LHCN-M2 (cell line): ENCODE measurements around a stretch of chr6.

GRCh38 chr6:143532679-143532968 lies 21.1 kb upstream of the FUCA2 start:
- RAMPAGE, long total RNA = no peak

DNA sequence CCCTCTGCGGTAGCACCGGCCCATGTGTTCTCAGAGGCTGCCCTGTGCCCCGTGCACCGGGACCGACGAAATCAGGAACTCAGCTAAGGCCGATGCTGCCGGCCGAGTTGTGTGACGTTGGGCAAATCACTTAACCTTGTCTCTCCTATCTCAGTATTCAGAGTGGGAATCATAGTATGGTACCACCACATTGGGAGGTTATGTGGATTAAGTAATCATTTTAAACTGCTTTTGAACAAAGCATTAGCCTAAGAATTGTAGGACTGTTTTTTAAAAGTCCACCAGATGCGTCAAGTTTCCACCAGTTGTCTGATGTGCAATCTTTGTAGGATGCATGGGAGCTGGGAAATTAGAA lies 26.6 kb upstream of the FUCA2 start:
- RAMPAGE, long total RNA = no peak

- RAMPAGE, long total RNA = no peak
These were observed 50.2 kb upstream of the FUCA2 start for GRCh38 chr6:143561624-143562302.

GRCh38 chr6:143673491-143674034 lies 4.2 kb upstream of the PHACTR2 start:
- RAMPAGE, long total RNA = no peak

GRCh38 chr6:143678500-143678999 lies 785 bp downstream of the PHACTR2 start:
- RAMPAGE, long total RNA = no peak

- RAMPAGE, long total RNA = no peak
These were observed 65.7 kb downstream of the PHACTR2 start for GRCh38 chr6:143743215-143744083.

DNA sequence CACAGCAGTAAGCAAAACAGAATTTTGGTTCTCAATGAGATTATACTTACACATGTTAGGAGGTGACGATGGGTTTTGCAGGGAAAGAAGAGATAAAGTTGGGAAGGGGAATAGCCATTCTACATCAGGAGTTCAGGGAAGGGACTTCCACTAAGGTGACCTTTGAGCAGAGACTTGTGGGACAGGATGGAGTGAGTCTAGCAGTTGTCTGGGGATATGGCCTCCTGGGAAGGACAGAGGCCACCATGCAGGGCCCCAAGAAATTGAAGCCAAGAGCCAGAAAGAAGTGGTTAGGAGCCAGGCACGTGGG lies 66.6 kb downstream of the PHACTR2 start:
- RAMPAGE, long total RNA = no peak

DNA sequence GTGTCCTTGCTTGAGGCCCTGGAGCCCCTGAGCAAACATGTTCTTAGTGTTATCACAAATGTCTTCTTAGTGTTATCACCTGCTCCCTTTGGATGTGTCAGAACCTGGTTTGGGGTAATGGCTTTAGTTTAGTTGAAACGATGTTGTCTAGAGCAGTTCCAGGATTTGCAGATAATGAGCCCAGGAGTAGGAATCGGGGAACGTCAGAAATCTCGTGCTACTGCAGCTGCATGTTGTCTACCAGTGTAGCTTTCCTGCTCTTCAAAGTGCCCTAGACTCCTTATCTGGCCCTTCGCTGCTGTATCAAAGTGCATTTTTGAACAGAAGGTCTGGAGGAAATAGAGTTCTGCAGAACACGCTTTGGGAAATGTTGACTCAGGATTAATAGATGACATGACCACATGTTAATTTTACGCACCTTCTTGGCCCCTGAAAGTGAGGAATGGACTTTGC lies 69.7 kb downstream of the PHACTR2 start:
- RAMPAGE, long total RNA = no peak

DNA sequence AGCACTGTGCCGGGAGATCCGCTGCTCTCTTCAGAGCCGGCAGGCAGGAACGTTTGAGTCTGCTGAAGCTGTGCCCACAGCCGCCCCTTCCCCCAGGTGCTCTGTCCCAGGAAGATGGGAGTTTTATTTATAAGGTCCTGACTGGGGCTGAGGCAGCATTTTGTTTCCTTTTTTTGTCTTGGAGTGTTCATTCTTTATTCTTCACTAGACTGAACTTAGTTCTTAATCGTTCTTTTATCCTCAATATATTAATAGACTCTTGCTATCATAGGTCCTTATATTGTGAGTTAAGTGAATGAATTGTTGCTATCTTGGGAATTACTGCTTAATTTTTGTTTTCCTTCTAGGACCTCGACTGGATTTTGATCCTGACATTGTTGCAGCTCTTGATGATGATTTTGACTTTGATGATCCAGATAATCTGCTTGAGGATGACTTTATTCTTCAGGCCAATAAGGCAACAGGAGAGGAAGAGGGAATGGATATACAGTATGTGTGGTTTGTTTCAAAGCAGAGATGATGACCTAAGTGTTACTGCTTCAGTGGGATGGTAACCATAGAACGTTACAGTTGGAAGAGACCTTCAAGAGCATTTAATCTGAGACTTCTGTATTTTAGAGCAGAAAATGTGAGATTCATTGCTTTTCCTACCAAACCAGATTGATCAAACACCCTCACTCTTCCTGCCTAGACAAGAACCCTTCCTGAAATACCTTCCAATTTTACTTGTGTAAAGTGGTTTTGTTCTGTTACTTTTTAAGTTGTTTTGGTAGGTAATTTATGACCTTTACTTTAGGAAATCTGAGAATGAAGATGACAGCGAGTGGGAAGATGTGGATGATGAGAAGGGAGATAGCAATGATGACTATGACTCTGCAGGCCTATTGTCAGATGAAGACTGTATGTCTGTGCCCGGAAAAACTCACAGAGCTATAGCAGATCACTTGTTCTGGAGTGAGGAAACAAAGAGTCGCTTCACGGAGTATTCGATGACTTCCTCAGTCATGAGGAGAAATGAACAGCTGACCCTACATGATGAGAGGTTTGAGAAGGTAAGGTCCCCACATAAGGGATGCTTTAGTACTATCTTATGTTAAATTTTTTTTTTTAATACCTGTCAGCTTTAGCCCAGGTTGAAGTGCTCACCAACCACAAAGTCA lies 6.9 kb upstream of the ZC2HC1B start:
- RAMPAGE, long total RNA = no peak

DNA sequence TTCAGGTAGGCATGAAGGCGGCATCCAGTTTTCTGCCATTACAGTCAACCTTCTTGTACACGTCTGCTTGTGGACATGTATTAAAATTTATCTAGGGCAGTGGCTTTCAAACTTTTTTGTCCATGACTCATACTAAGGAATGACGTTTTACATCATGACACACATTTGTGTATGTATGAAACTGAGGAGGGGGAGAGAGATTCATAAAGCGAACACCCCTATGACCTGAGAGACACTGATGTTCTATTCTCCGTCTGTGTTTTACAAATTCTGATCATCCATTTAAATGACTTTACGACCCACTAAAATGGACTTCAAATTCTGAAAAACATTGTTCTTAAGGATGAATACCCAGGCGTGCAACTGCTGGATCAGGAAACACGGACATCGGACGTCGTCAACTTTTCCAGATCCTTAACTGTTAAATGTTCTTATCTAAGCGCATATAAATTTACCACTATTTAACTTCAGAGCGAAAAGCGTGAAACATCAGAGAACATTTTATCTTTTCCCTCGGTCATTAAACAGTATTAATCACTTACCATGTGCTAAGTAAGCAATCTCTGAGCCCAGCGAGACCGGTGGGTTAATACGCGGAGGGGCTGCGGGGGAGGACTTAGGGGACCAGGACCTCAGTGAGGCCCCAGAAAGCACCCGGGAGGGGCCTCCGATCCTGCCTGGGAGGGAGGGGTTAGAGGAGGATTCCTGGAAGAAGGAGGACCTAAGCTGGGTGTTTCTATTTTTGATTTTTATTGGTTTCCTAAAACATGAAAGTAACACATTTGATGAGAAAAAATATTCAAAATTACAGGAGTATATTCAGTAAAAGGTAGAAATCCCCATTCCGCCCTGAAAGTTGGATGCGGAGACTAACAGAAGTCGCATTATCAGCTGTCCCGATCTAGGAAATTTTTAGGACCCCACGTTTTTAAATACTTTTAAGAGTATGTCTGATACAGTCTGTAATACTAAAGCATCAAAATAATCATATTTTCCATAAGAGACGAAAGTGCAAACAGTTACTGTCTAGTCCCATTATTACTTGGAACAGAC lies 1.0 kb downstream of the PLAGL1 start:
- RAMPAGE, long total RNA = no peak

DNA sequence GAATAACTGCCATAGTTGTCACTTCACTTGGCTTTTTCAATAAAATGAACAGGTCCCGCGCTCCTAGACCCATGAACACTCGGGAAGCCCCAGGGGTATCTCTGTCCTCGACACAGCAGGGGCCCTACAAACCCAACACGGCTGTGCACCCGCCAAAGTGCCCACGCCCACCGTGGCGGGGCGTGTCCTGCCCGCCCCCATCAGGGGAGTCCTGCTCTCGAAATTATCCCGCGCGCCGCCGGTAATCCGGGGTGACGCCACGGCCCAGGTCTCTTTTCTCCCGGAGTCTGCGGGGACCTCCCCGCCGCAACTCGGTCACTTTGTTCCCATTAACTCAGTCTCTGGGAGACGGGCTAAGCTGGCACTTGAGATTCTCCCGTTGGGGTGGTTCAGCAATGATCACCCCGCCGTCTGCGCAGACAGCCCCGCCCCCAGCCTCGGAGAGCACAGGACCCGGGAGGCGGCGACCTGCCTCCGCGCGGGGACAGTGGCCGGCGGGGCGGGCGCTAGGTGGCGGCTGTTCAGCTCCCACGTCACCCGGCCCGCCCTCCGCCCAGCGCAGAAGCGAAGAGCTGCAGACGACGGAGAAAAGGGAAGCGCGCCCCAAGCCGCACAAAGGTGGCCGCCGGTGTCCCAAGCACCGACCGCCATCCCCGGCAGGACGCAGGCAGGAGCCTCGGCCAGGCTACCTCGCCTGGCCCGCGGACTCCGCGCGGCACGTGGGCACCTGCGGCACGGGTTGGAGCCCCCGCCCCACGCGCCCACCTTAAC lies 31.6 kb downstream of the SF3B5 start:
- RAMPAGE, long total RNA = no peak

- RAMPAGE, long total RNA = no peak
These were observed 1.6 kb downstream of the STX11 start for GRCh38 chr6:144151682-144152501.

GRCh38 chr6:144342788-144343300 lies 57.7 kb downstream of the UTRN start:
- RAMPAGE, long total RNA = no peak

- RAMPAGE, long total RNA = no peak
These were observed 150.7 kb downstream of the UTRN start for GRCh38 chr6:144435813-144436175.

DNA sequence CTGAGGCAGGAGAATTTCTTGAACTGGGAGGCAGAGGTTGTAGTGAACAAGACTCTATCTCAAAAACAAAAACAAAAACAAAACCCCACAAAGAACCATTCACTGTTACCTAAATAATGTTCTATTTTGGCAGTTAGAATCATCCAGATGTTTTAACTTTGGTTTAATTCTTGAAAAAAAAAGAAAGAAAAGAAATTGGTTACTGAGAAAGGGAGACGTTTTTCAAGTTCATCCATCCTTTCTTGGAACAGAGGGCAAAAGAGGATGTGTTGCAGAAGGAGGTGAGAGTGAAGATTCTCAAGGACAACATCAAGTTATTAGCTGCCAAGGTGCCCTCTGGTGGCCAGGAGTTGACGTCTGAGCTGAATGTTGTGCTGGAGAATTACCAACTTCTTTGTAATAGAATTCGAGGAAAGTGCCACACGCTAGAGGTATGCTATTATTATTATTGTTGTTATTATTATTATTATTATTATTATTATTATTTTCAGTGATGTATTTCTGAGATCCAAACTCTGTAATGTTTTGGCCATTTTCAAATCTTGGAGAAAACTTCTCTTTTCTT lies 196.9 kb downstream of the UTRN start:
- RAMPAGE, long total RNA = no peak

DNA sequence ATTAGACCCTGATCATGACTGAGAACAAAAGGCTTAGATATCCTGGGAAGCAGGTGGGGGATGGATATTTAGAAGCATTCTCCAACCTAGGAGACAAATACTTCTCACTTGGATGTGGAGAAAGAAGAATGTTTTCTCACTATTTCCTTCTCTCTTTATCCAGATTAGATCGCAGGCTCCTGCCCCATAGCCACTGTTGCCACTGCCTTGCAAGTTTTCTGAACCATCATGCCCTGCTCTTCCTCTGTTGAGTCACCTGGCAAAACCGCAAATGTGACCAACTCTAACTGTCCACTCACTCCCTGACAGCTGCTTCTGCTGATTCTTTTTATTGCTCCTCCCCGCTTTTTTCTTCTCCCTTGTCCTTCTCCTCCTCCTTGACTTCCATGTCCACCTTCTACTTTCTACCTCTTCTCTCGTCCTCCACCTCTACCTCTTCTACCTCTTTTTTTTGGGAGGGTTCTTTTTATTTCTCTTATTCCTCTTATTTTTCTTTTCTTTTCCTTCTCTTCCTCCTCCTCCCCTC lies 258.2 kb downstream of the UTRN start:
- RAMPAGE, long total RNA = no peak

- RAMPAGE, long total RNA = no peak
These were observed 395.5 kb downstream of the UTRN start for GRCh38 chr6:144680425-144681218.

DNA sequence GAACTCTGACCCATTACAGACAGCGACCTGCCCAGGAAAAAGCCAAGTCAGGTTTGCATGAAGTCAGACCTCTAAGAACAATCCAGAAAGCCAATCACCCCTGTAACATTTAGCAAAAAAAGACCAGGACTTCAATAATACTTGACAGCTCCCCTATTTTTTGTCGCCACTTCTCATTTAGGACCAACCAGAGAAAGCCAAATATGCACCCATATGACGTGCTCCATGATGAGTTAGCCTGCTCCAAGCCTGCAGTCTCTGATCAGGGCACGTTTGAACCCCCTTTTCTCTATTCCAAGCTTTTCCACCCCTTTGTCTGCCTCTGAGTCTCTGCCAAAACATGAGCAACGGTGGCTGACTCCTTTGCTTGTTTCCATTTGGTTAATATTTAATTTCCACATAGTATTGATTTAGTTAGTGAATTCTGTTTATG lies 636.3 kb downstream of the UTRN start:
- RAMPAGE, long total RNA = no peak

DNA sequence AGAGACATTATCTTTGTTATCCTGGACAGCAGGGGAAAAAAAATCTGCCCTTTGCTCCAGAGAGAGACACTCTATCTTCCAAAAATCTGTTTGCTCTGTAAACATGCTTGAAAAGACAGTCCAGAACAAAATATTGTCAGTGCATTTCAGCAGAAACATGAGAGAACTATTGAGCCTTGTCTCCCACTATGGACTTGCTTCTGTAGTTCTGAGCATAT lies 468.1 kb downstream of the EPM2A start:
- RAMPAGE, long total RNA = no peak

DNA sequence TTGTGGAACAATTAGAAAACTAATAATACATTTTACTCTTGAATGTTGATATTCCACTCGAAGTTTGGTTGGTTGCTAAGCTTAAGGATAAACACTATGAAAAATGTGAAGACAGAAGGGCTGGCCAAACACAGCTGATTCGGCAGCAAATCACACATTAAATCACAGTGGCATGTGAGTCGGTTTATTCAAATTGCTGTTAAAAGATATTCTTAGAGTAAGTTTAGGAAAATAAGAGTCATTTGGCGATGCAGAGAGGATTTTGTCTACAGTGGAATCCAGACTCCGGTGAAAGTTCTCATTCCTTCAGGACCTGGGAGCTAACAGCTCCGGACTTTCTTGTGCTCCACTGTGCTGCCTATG lies 1.4 kb upstream of the EPM2A start:
- RAMPAGE, long total RNA = no peak